Parietal lobe (tissue), 2 donors: ENCODE measurements around the gene AKR1E2.

DNA sequence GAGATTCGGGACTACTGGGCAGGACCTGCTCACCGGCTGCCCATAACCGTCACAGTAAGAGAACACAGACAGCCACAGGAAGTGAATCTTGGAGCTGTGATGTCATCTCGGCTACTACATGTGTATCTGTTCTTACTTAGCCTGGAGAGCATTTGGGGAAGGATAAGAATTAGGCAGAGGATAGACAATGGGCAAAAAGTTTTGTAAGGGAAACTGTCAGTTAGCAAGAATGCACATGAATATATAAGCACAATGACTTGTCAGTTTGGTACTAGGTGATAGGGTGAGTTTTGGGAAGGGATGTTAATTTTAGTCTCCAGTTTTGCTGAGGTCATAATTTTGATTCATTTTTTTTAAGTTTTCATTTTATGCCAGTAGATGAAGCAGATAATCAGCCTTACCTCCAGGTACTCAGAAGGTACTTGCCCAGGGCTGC is 485.3 kb upstream of the KLF6 start:
- RAMPAGE, long total RNA = no peak

GRCh38 chr10:4315483-4315955 is 510.5 kb upstream of the AKR1E2 start:
- RAMPAGE, long total RNA = no peak

DNA sequence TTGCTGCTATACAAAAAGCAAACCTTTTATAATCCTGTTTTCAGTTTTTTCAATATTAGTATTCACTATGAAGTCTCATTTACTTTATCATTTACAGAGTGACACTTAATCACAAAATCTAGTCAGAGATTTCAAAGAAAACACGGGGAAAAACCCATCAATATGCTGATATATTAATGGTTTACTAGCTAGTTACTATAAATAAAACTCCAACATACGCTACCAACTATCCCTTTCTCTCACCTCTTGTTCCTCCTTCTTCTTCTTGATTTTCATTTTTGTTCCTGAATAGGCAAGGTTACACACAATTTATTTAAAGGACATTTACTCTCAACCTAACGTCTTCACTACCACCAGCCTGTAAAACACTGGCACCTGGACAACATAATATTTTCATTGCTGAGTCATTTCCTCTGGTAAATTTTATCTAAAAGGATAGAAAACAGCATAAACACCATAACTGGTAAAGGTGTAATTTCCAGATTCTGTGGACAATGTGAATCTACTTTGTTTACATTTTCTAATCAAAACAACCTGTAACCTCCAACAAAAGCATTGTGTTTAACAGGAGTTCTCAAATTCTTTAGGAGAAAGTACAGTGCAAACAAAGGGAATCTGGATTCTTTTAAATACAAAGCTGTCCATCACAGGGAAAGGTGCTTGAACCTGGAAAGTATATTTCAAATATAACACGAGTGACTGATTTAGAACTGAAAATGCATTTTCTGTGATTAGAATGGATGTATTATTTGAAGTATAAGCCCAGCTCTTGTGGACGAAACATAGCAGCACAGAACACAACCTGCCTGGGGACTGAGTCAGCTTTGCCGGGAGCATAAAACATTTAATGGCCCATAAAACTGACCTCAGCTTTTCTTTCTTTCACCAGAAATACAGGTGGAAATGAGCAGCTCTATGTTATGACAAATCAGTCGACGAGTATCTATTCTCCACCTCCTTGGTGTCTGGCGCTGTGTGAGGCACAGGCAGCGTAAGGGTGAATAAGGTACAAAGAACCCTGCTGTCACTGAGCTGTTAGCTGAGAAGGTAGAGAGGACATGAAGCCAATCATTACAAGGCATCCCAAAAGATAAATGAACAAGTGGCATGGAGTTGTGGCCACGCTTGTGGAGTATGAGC is 471.9 kb upstream of the AKR1E2 start:
- RAMPAGE, long total RNA = no peak

- RAMPAGE, long total RNA = no peak
Observed at GRCh38 chr10:4498691-4499435, 327.1 kb upstream of the AKR1E2 start.

GRCh38 chr10:4649933-4650338 is 176.1 kb upstream of the AKR1E2 start:
- RAMPAGE, long total RNA = no peak

GRCh38 chr10:4703919-4704674 is 121.9 kb upstream of the AKR1E2 start:
- RAMPAGE, long total RNA = no peak

DNA sequence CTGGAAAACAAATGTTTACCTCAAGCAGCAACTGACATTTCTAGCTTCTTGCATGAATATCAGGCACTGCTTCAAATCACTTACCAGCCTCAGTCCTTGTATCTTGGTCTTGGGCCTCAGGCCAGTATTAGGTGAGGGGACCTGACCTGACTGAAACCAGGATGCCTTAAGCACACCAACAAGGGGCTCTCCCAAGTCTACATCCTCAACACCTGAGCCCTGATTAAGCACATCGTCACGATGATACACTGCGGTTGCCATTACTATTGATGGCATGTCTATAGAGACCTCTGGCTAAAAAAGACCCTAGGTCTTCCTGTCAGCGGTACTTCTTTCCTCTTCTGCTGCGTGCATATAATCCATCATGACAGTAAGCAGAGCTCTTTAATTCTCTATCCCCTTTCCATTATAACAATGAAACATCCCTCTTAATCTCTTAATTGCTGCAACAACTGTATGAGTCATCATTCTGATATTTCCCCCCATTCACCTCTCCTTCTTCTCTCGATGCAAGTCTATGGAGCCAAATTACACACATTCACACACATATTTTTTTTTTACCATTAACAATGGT is 45.4 kb upstream of the AKR1E2 start:
- RAMPAGE, long total RNA = no peak

DNA sequence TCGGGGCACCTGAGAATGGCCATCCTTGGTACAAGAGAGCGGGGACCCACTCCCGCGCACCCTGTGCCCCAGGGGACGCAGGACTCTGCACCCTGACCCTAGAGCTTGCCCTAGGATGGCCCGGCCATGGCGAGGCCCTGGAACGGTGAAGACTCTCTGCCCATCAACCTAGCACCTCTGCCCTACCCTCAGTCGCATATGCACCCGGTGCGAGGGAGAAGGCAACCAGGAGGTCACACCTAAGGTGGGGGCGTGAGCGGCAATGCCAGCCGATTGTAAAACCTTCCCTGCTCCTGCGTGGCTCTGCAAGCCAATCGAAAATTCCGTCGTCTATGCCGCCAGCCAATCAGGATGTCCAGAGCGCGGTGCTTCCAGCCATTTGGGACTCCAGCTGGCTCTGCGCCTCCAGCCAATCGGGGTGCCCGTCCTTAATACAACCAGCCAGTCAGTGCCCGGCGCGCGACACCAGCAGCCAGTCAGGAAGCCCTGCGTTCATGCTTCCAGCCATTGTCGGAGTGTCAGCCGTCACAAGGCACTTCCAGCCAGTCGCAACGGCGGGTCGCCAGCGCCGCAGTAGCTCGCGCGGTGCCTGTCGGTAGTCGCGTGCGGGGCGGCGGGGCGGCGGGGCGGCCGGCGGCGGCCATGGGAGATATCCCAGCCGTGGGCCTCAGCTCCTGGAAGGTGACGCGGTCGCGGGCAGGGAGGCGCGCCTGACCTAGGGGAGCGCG is at the start of gene AKR1E2:
AKR1E2 (plus strand) TSS at position 525 of the 728 bp plus-strand sequence.
- RAMPAGE, long total RNA = no peak

GRCh38 chr10:4849417-4850105 is 23.6 kb downstream of the AKR1E2 start:
- RAMPAGE, long total RNA = no peak

DNA sequence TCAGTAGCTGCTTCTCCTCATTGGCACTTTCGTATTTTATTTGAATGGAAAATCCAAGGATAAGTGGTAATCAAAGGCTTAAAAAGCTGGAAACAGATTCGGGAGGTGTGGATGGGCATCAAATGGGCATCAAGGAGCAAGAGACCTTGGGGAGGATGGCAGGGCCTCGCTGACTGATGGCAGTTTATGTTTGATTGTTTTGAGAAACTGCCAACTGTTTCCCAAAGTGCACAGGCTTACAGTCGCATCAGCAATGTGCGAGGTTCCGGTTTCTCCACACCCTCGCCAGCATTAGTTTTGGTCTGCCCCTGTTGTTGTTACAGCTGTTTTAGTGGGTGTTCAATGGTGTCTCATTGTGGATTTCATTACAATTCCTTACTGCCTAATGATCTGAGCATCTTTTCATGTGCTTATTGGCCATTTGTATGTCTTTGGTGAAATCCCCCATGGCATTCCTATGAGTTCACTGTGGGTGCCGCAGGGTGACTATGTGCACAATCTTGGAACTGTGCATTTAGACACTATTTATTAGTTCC is 24.4 kb downstream of the AKR1E2 start:
- RAMPAGE, long total RNA = no peak

GRCh38 chr10:4902372-4903147 is 60.7 kb upstream of the AKR1C1 start:
- RAMPAGE, long total RNA = no peak

DNA sequence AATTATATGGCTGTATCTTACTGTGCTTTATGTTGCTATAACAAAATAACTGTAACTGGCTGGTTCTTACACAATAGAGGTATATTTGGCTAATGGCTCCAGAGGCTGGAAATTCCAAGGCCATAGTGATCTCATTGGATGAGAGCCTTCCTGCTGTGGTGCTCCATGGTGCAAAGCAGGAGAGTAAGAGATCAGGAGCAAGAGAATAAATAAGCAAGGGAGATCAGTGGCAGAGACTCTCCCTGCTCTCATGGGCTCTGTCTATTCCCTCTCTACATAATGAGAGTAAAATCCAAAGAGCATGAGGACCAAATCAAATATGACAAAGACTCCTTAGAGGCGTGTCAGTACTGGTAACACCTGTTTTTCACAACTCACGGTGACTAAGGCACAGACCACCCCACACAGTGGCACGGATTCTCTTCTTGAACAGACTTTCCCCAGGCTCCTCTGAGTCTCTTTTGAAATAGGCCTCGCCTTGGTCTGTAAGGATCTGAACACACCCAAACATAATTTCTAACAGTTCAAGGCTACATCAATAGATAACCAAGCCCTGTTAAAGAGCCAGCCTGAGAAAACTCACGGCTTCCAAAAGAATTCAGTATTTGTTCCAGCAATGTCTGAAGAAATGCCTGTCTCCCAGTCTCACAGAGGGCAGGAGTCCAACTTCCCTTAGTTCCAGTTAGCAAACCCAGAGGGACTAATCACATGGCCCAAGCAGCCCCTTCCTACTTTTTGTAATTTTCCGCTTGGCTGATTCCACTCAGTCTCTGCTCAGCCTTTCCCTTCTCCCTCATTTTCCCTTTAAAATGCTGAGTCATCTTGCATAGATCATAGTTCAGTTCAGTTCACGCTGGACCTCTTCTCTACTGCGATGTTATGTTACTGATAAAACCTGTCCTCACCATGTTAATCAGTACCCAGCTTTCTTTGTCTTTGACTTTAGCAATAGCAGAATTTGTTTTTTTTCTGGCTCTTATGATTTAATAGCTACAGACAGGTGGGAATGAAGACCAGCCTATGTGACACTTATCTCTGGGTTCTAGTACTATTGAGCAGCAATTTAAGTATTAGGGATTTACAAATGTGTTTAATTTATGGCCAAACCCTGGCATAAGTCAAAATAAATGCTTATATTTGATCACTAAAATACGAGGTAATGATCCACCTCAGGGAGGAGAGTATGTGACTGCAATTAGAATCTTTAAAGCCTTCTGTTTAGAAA is 22.7 kb upstream of the AKR1C3 start:
- RAMPAGE, long total RNA = no peak

- RAMPAGE, long total RNA = no peak
Observed at GRCh38 chr10:5078683-5079177, 15.5 kb upstream of the AKR1C3 start.

- RAMPAGE, long total RNA = no peak
Observed at GRCh38 chr10:5199114-5199917, 2.7 kb downstream of the AKR1C4 start.

- RAMPAGE, long total RNA = no peak
Observed at GRCh38 chr10:5587075-5587393, 62.3 kb downstream of the CALML3 start.

- RAMPAGE, long total RNA = no peak
Observed at GRCh38 chr10:5620091-5620744, 46.2 kb downstream of the ASB13 start.

- RAMPAGE, long total RNA = no peak
Observed at GRCh38 chr10:5654270-5654746, 12.1 kb downstream of the ASB13 start.

DNA sequence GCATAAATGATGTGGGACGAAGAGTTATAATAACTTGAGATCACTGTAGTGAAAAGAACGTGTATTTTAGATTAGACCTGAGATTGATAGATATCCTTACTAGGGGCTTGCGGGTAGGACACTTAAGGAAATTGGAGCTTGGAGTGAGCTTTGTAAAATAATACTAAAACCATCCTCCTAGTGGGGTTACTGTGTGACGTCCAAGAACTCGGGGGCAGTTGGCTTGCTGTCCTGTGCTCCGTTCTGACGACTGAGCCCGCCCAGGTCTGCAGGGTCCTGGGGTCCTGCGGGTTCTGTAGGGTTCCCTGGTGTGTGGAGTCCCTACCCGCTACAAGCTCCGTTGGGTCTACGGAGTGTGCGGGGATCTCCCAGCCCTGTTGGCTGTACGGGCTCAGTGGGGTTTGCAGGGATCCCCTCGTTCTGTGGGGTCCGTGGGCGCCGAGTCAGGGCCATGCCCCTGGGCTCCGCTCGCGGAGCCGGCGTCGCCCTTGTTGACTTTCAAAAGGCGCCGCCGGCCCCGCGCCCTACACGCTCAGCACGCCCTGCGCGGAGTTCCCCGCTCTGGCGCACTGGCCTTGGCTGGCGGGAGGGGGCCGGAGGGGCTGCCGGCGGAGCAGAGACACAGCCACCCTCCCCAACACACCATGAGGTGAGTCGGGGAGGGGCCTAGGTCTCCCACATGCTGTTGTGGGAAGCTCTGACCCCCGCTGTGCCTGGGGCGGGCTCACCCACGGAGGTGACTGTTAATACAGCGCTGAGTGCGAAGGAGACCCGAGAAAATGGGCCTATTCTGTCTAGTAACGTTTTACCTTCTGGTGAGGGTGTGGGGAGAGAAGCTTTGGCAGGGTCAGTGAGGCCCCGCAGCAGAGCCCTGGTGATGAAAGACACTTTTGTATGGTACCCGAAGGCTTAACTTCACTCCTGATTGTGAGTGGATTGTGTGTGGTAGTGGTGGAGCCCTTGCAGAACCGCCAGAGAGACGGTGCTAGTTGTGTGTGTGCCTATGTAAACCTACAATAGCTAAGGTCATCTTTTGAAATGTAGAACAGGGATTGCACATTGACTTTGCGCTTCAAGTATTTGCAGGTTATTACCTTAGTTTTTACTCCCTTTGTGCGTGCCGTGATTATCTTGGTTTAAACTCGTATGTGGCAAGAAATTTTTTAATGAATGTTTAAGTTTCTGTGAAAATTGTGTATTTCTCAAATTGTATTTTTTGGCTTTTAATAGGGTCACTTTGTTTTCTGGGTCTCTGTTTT is 8.1 kb downstream of the TASOR2 start:
- RAMPAGE, long total RNA = no peak

DNA sequence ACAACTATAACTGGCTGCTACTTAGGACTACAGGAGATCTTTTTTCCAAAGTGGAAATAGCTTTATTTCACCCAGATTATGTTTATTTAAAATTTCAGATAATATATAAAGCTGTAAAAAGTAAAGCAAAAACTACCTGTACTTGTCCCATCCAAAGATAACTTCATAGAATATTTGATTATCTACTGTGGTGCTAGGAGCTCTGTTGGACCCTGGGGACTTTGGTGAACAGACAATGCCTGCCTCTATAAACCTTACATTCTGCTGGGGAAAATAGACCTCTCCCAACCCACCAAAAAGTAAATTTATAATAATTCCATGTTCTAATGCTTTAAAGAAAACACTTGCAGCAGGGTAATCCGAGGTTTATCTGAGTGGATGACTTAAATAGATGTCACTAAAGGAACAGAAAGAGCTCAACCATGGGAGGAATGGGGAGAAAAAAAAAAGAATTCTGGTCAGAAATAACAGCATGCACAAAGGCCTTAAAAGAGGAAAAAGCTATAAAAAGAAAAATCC is 9.1 kb downstream of the TASOR2 start:
- RAMPAGE, long total RNA = no peak

- RAMPAGE, long total RNA = no peak
Observed at GRCh38 chr10:5813521-5813988, 321 bp upstream of the GDI2 start.